Peritoneum (tissue), 1 donor: ENCODE measurements around a stretch of chr2.

DNA sequence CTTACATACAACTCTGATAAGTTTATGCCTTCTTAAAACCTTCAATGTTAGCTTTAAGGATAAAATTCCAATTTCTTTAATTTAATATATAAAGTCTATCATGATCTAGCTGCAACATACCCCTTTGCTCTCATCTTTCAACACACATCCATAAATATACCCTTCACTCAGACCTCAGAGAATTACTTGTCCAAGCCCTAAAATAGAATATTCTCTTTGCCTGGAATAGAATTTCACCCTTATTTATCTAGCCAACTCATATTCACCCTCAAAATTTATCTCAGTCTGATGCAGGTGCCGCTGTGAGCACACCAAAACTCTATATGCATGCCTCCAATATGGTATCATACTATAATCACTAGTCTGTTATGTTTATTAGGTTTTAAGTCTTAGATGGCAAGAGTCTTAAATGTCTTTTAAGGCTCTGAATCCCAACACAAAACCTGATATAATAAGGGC, 144.8 kb downstream of the EXOC6B start:
- PRO-cap, result no peak

DNA sequence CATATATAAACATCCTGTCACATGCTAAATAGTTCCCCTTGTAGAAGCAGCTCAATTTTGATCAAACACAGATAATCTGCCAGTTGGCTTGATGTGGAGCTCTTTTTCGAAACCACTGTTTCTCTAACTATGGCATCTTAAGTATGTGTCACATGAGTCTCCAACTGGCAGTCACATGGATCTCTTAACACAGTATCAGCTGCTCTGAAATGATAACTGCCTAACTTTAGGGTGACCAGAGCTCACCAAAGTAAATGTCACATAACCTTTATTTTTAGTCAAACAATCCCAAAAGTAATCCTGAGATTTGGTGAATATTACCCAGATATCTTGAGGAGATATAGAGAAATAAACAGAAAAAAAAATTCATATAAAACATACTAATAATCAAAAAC, 31.7 kb downstream of the EXOC6B start:
- PRO-cap, result no peak

- PRO-cap, result no peak
Measured at GRCh38 chr2:72915813-72916484, 1.4 kb upstream of the EMX1 start.

GRCh38 chr2:72919793-72920088, 2.4 kb downstream of the EMX1 start:
- PRO-cap, result no peak

GRCh38 chr2:72924064-72924832, 6.9 kb downstream of the EMX1 start:
- PRO-cap, result no peak

DNA sequence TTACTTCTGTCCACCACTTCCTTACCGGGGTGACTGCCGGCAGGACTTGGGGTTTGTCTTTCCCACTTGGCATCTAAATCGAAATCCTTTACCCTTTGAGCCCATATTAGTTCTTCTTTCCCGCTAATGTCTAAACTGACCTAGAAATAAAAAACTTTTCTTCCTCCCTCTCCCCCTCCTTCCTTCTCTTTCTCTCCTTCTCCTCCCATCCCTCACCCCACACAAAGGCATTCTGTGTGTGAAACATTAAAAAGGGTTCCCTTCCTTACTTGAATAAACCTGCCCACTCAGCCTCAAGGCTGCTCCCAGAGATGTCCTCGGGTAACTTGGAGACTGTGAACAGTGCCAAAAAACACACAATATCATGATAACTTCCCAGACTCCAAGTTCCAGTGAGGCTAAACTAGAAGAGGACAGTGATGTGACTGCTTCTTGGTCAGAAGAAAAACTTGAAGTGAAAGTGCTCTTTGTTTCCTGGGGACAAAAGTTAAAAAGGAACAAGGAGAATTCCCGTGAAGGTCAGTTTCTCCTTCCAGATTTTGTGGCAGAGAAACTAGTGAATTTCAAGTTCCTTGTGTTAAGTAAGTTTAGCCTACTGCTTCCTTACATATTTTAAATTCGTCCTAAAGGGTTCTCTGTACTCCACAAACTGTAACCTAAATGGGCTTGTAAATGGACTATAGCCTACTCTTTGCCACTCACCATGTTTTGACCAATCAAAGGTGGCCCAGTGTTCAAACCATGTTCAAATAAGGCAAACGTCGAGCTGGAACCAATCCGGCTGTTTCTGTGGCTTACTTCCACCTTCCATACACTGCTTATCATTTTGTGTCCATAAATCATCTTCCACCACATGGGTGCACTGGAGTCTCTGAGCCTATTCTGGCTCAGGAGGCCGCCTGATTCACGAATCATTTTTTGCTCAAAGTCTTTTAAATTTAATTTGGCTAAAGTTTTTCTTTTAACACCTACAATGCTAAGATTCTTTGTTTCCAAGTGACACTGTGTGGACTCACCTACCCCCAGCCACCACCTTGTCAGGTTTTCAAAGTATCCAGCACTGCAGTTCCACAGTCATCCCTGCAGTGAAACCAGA, 20.5 kb downstream of the TPRKB start:
- PRO-cap, result no peak

GRCh38 chr2:73897731-73898588, 5.2 kb downstream of the ACTG2 start:
- PRO-cap, result no peak

GRCh38 chr2:73902049-73902772, 9.4 kb downstream of the ACTG2 start:
- PRO-cap, result no peak

- PRO-cap, result no peak
Measured at GRCh38 chr2:73916569-73917019, 10.1 kb upstream of the DGUOK start.

GRCh38 chr2:73930206-73930445, 3.4 kb downstream of the DGUOK start:
- PRO-cap, result no peak

DNA sequence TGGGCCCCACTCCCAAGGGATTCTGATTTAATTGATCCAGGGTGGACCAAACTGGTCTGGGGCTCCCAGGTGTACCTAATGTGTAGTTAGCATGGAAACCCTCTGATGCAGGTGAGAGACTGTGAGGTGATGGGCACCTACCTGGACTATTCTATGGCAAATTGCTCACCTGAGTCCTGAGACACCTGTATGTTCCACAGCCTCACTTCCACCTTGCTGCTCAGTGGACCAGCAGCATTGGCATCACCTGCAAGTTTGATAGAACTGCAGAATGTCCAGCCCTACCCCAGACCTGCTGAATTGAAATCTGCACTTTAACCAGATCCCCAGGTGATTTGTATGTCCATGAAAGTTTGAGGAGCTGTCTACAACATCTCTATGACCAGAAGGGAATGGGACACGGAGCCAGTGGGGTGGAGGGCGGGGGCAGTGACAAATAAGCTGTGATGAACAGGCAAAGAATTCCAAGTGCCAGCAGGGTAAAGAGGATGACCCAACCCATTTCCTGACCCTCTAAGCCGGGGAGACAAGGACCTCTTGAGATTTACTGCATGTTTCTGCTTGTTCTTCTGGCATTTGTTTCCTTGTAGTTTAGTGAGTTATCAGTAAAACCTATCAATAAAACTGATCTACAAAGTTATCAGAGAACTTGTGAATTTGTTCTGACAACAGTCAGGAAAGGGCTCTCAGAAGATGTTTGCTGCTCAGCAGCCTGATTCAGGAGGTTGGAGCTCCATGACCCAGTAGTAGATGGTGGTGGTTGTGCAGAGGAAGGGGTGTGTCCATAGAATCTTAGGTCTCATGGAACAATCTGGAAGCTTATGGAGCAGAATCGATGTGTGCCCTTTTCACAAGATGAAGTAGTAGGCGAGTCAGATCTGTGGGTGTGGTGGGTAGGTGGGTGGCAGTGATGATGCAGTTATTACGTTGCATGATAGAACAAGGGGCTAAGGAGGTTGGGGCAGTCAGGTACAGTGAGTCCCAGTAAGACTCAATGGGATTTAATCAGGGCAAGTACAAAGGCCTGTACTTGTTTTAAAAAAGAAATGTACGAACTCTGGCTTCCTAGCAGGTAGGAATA, 8.7 kb downstream of the TET3 start:
- PRO-cap, result no peak

DNA sequence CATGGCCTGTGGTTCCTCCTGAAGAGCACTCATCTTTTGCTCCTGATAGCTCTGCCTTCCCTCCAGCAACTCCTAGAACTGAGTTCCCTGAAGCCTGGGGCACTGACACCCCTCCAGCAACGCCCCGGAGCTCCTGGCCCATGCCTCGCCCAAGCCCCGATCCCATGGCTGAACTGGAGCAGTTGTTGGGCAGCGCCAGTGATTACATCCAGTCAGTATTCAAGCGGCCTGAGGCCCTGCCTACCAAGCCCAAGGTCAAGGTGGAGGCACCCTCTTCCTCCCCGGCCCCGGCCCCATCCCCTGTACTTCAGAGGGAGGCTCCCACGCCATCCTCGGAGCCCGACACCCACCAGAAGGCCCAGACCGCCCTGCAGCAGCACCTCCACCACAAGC, 62.4 kb downstream of the TET3 start:
- PRO-cap, result no peak

GRCh38 chr2:74374282-74375048, 5.6 kb downstream of the DCTN1 start:
- PRO-cap, result no peak

DNA sequence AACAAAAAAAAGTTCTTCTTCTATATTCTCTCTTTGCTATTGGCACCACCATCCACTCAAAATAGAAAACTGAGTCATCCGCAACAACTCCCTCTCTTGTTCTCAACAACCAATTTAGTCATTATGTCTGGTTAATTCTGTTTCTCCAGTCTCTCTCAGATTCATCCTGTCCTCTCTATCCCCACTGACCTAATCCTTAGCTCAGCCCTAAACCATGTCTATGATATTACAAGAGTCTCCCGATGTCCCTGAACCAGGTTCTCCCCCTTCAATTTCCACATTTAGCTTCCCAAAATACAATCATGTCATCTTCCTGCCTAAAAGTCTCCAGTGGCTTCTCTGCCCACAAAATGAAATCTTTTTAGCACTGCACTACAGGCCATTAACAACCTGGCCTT, 7.4 kb upstream of the DCTN1 start:
- PRO-cap, result no peak

DNA sequence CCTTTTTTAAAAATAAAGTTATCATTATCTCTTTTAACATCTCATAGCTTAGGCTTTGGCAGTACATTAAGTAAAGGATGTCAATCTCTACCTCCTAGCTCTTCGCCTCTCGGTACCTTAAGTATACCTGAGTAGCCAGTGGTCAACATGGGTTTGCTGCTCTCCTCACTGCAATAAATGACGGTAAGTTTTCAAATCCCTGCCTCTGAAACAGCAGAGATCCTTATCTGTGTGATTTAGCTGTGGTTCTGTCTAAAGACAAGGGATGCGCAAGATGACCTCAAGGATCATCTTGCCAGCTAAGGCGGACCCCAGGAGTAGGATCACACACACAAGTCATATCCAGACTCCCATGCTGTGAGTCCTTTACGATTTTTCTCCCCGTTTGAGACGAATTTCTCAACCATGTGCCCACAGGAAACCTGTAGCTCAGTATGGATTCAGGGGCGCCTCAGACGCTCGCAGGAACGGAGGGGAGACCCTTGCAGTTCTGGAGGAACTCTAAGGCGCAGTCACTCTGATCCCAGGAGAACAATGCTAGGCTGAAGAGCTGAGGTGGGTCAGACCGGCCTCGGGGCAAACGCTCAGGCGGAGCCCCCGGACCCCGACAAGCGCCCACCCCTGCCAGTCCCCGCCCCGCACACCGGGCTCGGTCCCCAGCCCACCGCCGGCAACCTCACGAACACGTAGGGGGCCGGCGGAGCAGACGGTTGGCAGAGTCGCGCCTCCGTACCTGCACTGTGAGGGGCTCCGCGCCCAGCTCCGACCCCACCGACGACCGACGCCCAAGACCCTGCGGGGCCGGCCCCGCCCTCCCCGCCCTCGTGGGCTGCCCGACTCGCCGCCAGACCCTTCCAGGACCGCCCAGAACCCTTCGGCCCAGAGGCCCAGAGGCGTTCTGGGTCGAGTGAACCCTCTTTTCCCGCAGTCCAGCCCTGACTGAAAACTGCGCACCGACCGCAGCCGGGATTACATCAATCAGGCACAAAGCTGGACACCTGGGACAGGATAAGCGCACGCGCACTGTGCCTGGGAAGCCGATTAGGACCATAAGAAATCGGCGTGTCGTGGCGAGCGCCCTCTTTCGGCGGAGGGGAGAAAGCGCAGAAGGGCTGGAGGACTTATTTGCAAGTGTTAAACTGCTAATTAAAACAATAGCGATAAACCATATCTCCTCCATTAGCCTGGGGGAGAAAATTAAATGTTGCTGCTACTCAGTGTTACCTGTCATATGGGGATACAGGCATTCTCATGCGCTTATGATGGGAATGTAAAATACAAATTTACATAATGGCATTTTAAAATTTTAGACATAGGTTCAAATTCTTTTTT, 11.4 kb upstream of the DCTN1 start:
- PRO-cap, result unidirectional peak, minus-strand start at position 787 of the sequence

- PRO-cap, result no peak
Measured at GRCh38 chr2:74421929-74422523, 496 bp downstream of the WDR54 start.

DNA sequence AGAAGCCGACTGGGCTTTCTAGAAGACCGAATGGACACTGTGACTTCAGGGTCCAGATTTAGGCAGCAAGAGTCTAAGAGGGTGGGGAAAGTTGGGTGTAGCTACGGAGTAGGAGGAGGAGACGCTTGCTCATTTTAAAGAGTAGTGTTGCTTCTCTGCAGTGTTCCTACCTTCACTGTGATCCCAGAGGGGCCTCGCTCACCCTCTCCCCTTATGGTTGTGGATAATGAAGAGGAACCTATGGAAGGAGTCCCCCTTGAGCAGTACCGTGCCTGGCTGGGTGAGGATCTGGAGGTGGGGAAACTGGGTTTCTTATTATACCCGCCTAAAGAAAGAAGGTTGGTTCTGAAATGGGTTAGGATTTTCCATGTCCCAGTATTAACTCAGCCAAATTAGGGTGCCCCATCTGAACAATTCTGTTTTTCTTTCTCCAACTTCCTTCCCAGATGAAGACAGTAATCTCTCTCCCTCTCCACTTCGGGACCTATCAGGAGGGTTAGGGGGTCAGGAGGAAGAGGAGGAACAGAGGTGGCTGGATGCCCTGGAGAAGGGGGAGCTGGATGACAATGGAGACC, 857 bp downstream of the INO80B start:
- PRO-cap, result no peak

GRCh38 chr2:74489993-74490794, 7.3 kb downstream of the TTC31 start:
- PRO-cap, result no peak

DNA sequence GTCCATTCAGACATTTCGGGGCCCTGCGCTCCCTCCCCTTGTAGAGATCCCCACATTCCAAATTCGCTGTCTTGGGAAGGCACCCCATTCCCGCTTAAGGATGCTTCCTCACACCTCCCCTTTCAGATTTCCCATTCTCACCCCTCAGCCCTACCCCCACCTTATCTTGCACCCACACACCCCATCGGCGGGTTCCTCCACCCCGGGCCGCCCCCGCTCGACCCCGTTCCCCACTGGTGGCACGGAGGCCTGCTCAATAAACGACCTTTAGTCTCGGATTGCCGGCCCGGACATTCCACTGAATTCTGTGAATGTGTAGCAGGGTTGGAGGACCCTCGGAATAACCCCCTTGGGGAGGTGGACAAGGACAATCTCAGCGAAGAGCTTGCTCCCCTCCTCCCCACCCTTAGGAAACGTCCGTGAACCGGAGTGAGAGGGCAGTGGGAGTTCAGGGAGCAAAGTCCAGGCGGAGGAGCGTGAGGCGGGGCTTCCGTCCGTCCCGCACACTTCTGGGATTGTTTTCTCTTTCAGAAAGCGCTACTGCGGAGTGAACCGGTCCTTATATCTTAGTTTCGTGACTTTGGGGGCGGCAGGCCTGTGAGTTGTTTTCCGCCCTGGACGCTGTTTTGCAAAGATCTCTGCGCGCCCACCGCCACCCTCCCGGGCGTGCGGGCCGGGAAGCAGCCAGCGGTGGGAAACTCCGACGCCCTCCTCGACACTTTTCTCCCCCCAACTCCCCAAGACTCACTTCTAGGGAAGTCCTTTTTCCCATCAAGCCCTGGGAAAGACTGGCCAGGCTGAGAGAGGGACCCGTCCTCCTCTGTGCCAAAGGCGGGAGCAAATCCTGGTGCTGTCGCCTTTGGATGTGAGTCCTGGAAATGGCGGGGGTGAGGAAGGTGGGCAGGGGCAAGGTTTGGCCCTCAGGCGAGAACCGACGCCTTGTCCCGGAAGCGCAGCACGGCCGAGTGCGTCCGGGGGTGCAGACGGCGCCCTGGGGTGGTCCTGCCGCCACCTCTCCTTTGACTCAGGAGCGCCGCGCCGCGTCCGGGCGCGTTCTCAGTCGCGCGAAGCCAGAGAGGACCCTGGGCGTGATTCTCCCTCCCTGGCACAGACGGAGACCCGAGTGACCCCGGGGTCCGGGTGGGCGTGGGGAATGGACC, 3.1 kb upstream of the LBX2 start:
- PRO-cap, result no peak

DNA sequence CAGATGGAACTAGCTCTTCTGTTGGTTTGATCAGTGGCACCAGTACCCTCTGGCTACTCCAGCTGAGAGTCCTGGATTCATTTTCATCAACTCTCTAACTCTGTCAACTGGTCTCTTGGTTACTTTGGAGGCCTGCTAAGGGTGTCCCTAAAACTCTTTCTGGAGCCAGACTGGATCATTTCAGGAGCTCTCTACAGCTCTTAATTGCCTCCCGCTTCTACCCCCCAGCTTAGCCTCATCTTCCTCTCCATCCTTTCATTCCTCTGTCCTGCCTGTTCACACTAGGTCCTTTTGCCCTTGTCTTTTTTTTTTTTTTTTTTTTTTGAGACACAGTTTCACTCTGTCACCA, 3.4 kb downstream of the HK2 start:
- PRO-cap, result no peak